Astrocyte (in vitro differentiated cells and primary cell): ENCODE measurements around the gene NIBAN1.

GRCh38 chr1:184143606-184144005 is 92.1 kb downstream of the TSEN15 start:
- PRO-cap = no peak
- RRBS, 2 experiments = no CpG with 5 or more reads among the region's 5 CpGs

- PRO-cap = no peak
- RRBS, 2 experiments = no CpG with 5 or more reads among the region's 10 CpGs
Measured at GRCh38 chr1:184296175-184297010, 90.4 kb upstream of the C1orf21 start.

- PRO-cap = no peak
- RRBS, 2 experiments = no CpG with 5 or more reads among the region's 3 CpGs
Measured at GRCh38 chr1:184364194-184364664, 22.6 kb upstream of the C1orf21 start.

GRCh38 chr1:184385759-184386192 is 1.1 kb upstream of the C1orf21 start:
- PRO-cap = no peak
- RRBS, 2 experiments = no CpG with 5 or more reads among the region's 10 CpGs

DNA sequence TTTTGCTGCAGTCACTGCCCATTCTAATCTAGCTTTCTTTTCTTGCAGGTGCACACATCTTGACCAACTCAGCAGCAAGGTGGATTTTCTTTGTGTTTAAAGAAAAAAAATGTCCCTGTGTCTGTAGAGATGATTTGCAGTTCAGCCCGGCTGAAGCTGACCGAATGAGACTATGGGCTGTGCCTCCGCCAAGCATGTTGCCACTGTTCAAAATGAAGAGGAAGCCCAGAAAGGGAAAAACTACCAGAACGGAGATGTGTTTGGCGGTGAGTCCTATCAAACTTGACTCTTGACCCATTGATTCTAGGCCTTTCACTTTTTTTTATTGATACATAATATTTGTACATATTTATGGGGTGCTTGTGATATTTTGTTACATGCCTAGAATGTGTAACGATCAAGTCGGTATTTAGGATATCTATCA is 90.5 kb downstream of the C1orf21 start:
- PRO-cap = no peak
- RRBS, 2 experiments = no CpG with 5 or more reads among the region's 7 CpGs

DNA sequence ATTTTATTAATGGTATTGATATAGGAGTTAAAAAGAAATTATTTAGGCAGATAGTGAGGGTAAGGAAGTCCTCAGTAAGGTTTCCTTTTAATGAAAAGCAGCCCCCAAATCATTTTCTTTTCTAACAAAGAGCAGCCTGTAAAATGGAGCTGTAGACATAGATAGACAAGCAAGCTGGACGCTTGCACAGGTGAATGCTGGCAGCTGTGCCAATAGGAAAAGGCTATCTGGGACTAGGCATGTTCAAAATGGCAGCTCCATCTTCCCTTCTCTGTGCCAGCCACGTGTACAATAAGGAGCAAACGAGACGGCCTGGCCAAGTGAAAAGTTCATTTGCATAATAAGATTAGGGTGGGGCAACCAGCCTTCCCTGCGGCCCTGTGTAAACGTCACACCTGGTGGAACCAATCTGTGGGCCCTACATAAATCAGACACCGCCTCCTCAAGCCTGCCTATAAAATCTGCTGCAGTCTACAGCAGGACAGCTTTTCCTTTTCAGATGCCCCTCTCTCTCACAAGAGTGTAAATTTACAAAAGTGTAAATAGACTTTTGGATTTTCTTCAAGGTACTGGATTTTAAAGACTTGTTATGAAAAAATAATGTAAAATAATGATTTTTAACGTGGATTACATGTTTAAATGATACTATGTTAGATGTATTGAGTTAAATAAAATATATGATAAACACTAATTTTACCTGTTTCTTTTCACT is 16.6 kb upstream of the EDEM3 start:
- PRO-cap = no peak
- RRBS, 2 experiments = no CpG with 5 or more reads among the region's 8 CpGs

DNA sequence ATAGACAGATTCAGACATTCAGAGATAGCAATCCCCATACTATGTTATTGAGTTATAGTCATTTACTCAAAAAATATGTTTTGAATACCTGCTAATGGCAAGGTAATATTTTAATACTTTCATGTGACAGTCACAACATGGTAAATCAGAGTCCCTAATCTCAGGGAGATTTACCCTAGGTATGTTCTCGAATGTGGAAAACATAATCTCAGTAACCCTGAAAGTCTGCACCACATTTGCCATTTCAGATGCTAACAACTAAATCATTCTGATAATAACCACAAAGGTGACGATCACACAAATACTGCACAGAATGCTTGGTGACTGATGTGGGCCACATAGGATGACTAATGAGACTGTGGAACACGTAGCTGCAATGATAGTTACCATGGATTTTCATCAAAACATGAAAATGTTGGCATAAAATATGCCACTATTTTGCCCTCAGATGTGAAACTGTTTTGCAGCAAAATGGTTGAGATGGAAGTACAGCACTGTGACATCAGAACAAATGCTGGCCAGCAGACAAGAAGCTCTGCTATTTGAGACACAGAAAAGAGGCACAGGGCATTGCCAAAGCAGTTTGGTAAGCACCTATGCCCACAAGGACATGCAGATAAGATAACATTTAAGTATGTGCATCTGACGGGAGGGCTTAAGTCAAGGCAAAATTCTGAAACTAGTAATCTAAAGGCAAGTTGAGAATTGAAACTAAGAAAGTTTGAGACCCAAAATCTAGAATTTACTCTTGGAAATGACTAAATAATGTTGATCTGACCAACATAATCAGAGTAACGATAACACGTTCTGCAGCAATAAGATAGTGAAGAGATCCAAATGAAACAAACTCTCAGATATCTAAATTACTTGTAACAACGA is 83.8 kb downstream of the NIBAN1 start:
- PRO-cap = no peak
- RRBS, 2 experiments = no CpG with 5 or more reads among the region's 7 CpGs

DNA sequence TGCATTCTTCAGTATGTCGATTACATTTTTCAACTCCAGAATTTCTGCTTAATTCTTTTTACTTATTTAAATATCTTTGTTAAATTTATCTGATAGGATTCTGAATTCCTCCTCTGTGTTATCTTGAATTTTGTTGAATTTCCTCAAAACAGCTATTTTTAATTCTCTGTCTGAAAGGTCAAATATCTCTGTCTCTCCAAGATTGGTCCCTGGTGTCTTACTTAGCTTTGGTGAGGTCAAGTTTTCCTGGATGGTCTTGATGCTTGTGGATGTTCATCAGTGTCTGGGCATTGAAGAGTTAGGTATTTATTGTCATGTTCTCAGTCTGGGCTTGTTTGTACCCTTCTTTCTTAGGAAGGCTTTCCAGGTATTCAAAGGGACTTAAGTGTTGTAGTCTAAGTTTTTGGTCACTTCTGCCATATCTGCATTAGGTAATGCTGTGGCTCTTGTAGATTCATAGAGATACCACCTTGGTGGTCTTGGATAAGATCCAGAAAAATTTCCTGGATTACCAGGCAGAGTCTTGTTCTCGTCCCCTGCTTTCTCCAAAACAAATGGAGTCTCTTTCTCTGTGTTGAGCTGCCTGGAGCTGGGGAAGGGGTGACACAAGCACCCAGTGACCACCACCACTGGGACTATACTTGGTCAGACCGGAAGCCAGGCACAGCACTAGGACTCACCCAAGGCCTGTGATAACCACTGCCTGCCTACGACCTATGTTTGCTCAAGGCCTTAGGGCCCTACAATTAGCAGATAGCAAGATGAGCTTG is 47.2 kb downstream of the NIBAN1 start:
- PRO-cap = no peak
- RRBS, 2 experiments = no CpG with 5 or more reads among the region's 4 CpGs

DNA sequence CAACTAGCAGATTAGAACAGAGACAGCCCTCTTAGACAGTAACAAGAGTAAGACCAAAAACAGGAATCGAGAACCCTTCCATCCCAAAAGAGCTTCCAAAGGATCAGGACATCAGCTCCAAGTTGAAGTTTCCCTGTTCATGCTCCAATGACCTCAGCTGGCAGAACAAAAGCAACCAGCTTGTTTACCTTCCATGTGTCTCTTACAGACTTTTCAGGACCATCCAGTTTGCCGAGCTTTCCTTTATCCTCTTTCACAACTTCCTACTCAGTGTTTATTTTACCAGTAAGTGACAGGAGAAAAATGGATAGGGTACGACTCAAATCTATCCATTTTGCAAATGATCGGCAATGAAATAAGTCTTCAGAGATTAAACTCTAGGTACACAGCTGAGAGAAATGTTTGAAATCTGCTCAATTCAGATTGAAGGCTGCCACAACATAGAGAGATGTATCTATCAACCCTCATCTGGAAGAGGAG is 44.4 kb downstream of the NIBAN1 start:
- PRO-cap = no peak
- RRBS, 2 experiments = no CpG with 5 or more reads among the region's 4 CpGs

GRCh38 chr1:184970712-184971360 is 3.5 kb downstream of the NIBAN1 start:
- PRO-cap = no peak
- RRBS, 2 experiments = no CpG with 5 or more reads among the region's 6 CpGs

DNA sequence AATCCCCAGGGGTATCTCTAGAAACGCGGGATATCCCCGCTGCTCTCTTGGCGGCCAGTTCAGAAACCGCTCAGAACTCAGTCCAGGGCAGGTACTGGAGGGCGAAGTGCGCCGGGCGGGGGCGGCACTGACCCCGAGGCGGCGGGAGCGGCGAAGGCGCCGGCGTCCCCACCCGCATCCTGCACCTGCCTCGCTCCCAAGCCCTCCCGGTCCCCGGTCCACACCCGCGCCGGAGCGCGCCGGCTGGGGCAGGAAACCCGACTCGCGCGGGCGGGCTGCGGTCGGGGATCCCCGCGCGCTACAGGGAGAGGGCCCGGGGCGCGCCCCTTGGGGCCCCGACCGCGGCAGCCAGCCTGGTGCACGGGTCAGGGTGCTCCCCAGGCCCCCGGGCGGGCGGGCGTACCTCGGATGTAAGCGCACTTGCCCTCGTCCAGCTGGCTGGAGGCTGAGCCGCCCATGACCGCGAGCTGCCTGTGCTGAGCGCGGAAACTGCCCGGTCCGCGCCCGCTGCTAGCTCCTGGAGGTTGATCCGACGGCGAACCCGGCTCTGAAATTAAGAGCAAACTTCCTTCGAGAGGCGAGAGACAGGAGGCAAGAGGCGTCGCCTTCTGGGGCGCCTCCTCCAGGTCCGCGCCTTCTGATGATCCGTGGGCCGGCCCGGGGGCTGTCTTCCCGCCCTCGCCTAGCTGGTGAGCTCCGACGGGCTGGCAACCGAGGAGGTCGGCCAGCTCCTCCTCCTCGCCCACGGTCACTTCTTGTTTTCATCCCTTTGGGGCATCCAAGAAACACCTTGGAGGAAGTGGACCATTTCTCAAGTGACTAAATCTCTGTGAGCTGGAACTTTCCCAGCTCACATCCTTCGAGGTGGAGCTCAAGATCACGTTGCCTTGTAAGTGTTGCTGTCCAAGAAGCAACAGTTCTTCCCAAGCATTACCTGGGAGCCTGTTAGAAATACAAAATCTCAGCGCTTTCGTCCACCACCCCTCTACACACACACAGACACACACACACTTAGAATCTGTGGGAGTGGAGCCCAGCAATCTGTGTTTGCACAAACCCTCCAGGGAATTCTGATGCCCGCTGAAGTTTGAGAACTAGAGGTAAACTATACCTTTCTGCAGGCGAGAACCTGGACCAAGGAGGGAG is at the start of gene NIBAN1:
NIBAN1 (minus strand) TSS at position 610 of the 1,146 bp plus-strand sequence.
- PRO-cap = bidirectional peak, plus-strand start at position 256 of the sequence, minus-strand start at position 192 of the sequence; unidirectional peak, minus-strand start at position 555 of the sequence
- RRBS, 2 experiments = 2% methylated on average over 40 to 53 of the region's 89 CpGs

GRCh38 chr1:185151660-185152052 is 5.1 kb downstream of the TRMT1L start:
- PRO-cap = no peak
- RRBS, 2 experiments = no CpG with 5 or more reads among the region's 2 CpGs

GRCh38 chr1:185303147-185303772 is 13.8 kb downstream of the IVNS1ABP start:
- PRO-cap = no peak
- RRBS, 2 experiments = no CpG with 5 or more reads among the region's 1 CpG

DNA sequence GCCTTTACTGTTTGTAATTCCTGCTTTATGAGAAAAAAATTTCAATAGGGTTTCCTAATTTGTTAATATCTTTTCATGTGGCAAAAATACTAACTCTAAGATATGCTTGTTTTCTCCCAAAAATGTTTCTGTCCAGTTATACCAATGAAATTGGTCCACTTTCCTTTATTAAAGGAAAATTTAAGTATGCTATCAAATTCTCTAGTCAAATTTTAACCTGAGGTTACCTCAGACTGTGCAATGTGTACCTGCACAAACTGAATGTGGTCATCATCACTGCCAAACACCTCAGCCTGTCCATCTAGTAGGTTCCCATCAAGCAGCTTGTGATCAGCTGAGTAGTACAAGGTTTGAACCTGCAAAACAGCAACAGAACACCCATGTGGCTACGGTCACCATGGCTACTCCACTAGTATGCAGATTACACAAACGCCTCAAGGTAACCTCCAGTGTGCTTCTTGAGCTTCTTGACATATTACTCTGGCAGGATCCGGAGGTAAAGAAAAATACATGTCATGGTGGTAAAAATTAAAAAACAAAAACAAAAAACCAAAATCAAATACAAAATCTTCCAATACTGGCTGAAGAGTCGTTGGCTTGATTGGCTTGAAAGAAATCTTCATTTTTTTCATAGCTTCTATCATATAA is 11.6 kb downstream of the IVNS1ABP start:
- PRO-cap = no peak
- RRBS, 2 experiments = no CpG with 5 or more reads among the region's 4 CpGs

DNA sequence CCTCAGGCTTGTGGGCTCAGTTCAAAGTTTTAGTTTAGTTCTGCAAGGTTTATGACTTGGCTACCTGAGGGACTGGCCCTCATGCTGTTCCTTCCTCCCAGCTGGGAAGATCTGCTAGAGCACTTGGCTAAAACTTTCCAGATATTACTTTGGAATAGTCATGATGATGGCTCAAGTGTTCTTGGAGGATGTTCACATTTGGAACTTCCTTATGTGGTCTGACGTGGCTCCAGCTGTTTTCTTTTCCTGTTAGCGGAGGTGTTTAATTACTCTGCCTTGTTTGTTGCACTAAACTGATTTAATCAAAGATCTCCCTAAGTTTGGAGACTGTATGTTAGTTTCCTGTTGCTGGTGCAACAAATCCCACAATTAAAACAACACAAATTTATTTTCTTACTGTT is 110.3 kb upstream of the IVNS1ABP start:
- PRO-cap = no peak
- RRBS, 2 experiments = no CpG with 5 or more reads among the region's 2 CpGs

GRCh38 chr1:185733702-185734054 is 513 bp upstream of the HMCN1 start:
- PRO-cap = no peak
- RRBS, 2 experiments = no CpG with 5 or more reads among the region's 7 CpGs

GRCh38 chr1:186153691-186154226 is 142.3 kb upstream of the PRG4 start:
- PRO-cap = no peak
- RRBS, 2 experiments = no CpG with 5 or more reads among the region's 3 CpGs

DNA sequence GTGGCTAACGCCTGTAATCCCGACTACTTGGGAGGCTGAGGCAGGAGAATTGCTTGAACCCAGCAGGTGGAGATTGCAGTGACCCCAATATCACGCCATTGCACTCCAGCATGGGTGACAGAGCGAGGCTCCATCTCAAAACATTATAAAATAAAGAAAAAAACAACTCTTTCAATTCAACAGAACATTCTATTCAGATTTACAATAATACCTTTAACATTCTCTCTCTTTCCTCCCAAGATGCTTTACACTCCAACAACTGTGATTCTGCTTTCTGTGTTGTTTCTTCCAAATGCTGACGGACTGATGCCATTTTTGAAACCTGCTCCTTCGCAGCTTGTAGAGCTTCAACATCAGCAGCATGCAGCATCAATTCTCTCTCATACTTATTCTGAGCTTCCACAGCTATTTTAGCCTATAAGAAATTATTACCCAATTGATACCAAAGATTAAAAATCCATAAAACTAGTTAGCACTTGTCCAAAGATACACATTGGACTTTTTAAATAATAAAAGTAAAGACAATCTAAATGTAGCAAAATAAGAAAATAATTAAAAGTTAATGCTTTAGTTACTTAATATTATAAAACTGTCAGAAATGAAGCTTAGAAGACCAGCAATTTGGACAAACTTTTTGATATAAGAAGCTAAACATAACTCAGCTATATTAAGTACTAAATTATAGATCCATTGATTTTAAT is 30.7 kb downstream of the TPR start:
- PRO-cap = no peak
- RRBS, 2 experiments = no CpG with 5 or more reads among the region's 6 CpGs

GRCh38 chr1:186731879-186732109 is 51.6 kb upstream of the PTGS2 start:
- PRO-cap = unidirectional peak, minus-strand start at chr1:186732028
- RRBS, 2 experiments = no CpG with 5 or more reads among the region's 1 CpG

DNA sequence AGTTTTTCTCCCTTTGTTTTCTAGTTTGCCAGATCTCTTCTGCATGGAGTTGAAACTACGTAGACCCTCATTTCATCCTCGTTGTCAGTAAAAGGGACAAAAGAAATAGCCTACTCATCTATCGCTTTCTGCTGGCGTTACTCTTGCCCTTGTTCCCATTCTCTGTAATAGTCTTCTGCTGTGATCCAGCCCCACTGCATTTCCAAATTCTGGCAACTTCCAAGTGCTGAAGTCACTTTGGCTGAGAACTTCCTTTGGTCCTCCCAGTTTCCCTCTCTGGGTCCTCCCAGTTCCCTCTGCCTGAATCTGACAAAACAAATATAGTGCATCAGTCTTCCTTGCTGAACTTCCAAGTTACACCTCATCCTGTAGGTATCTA is 47.1 kb upstream of the PLA2G4A start:
- PRO-cap = no peak
- RRBS, 2 experiments = no CpG with 5 or more reads among the region's 4 CpGs